Mesenchymal stem cell of adipose (primary cell): ENCODE measurements around a stretch of chr5.

- CAGE, long polyA plus RNA = no peak
Observed at GRCh38 chr5:172793792-172794688, 23.0 kb upstream of the DUSP1 start.

GRCh38 chr5:172832529-172833073 lies 1.4 kb upstream of the ERGIC1 start:
- CAGE, long polyA plus RNA = no peak

- CAGE, long polyA plus RNA = no peak
Observed at GRCh38 chr5:172871392-172872376, 37.6 kb downstream of the ERGIC1 start.

- CAGE, long polyA plus RNA = no peak
Observed at GRCh38 chr5:172910821-172911523, 48.3 kb upstream of the RPL26L1 start.

DNA sequence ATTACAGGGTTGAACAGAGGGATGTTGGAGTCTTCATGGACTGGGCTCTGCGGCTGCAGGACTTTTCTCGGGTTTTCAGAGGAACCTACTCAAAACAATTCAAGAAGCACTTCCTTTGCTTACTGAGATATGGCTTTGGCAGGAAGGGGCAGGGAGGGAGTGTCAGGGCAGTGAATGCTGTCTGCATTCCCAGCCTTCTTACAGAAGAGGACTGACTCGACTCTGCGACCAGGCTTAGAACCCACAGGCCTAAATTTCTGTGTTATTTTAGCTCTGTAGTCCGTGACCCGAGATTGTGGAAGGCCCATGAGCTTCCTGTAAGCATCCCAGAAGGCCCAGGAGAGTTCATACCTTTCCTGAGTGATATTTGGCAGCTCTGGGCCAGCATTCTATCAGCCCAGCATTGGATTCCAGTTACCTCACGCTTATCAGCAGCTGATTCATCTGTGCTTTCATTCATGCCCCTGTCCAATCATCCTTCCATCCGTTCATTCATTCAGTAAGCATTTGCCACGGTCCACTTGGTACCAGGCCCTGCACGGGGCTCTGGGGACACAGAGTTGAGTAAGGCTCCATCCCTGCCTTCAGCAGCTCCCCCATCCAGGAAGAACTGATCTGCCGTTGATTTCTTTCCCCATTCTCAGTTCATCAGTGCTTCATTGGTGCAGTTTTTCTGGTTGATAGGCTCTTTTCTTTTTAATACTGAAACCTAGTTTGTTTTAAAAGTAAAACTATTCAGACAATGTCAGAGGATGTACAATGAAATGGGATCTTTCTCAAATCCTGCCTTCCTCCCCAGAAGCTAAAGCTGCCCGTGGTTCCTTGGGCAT lies 28.1 kb upstream of the RPL26L1 start:
- CAGE, long polyA plus RNA = no peak

DNA sequence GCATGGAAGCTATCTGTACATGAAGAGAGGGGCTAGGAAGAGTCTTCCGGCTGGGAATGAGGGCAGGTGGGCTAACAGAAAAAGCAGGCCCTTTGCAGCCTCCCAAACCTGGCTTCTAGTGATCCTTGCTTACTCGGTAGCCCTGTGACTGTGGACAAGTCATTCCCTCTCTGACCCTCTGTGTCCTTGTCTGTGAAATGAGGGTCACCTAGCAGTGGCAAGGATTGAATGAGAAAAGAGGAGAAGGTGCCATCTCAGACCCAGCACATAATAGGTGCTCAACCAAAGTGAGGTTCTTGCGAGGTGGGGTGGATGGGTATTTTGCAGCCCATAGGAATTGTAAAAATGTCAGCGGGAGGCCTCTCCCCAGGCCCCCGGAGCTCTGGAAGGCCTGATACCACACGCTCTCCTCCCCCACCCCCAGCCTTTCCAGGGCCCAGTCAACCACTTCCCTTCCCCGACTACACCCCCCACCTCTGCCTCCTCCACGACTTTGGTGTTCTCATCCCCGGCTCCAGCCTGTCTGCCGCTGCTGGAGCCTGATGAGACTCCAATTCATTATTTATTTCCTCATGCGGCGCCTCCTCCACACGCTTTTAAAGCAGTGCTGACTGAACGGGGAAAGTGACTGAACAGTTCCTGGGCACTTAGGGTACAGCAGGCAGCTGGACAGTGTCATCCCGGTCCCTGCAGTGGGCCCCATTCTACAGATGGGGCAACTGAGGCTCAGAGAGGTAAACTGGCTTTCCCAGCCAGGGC lies 16.1 kb upstream of the RPL26L1 start:
- CAGE, long polyA plus RNA = no peak

GRCh38 chr5:172958270-172959040 lies 769 bp upstream of the RPL26L1 start:
- CAGE, long polyA plus RNA = no peak

GRCh38 chr5:173035452-173035793 lies 20.7 kb upstream of the CREBRF start:
- CAGE, long polyA plus RNA = no peak

- CAGE, long polyA plus RNA = no peak
Observed at GRCh38 chr5:173090563-173091301, 34.6 kb downstream of the CREBRF start.

DNA sequence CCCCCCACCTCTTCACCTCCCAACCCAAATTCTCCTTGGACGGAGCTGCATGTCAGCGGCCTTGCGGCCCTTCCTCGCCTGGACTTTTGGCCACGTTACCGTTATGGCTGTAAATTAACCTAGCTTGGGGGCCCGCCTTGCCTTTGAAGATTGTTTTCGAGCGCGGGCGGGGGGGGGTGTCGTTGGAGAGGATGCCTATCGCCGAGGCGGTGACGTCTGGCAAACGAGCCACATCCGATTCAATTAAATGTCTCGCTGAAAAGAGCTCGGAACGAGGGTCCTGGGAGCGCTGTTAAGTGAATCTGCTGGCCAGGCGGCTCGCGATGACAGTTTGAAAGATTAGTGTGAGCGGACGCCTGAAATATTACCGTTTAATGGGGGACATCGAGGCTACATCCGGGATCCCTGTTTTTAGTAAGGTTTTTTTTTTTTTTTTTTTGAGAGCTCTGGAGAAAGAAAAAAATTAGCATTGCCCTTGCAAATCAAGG lies 2.2 kb upstream of the NKX2-5 start:
- CAGE, long polyA plus RNA = no peak

- CAGE, long polyA plus RNA = no peak
Observed at GRCh38 chr5:173333936-173334565, 5.8 kb upstream of the STC2 start.

DNA sequence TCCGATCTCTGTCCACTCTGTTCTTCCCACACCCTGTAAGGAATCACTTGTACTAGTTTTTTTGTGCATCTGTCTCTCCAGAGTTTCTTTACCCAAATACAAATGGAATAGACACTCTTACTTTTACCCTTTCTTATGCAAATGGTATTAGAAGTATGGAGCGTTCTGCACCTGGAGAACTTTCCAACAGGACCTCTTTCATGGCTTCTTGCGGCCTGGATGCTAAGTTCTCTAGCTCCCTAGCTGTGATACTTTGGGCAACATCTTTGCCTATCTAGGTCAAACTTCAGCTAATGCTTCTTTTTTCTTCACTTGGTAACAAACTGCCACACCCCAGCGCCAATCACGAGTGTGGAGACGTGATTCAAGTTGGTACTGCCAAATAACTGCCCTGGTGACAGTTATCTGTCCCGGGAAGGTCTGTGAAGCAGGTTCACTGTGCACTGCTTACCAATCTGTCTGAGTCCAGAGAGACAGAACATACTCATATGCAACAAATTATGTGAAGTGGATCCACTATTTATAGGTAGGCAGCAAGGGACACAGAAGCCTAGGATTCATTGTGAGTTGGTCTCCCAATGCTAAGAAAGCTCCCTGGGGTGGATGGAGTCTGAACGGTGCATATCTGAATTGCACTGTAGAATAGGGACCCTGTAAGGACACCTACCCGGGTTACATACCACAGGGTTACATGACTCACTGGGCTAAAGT lies 95.2 kb upstream of the STC2 start:
- CAGE, long polyA plus RNA = no peak

DNA sequence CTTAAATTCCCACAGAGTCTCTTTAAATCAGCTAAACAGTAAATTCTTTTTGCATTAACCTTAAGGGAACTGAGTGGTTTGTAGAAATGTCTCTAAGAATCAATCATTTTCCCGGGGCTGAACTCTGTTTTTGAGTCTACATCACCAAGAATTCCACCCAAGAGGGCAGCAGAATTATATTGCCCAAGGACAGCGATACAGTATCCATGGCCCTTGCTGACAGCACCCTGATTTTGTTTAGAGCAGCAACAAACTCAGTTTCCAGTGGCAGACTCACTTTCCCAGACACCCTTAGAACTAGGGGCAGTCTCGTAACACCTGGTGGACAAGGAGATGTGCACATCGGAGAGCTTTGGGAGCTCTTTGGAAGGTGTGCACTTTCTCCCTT lies 82.8 kb downstream of the BOD1 start:
- CAGE, long polyA plus RNA = no peak

DNA sequence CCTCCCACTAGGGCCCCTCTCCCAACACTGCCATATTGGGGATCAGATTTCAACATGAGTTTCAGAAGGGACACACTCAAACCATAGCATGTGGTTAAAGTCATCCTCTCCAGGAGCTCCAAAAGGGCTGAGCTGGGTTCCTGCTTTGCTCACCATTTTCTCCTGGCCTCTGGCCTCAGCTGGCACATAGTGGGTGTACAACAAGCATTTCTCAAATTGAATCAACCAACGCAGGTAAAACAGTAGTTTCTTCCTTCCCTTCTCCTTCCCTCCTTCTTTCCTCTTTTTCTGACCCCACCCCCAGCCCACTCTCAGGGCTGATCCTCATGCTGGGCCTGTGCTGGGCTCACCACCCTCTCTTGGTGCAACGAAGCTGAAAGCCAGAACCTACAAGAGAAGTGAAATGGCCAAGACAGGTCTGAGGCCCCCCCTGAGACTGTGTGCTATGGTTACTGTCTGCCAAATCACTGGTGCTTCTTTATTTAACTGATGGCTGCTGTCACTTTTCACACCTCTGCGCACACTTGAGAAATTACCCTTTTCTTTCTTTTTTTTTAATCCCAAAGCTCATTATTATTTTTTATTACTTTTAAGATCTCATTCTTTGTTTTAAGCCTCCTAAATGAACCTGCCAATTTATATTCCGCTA lies 53.0 kb upstream of the BOD1 start:
- CAGE, long polyA plus RNA = no peak

DNA sequence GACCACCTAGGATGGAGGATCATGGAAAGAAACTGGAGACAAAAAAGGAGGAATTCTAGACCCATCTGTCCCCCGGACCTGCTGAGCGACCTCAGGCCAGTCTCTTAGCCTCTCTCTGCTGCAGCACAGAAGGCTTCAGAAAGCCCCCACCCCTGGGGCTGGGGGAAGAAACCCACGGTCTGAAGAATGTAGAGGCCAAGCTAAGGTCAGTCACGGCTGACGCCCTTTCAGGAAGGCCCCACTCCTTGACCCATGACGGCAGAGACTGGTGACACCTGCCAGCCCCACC lies 120.4 kb upstream of the BOD1 start:
- CAGE, long polyA plus RNA = no peak

DNA sequence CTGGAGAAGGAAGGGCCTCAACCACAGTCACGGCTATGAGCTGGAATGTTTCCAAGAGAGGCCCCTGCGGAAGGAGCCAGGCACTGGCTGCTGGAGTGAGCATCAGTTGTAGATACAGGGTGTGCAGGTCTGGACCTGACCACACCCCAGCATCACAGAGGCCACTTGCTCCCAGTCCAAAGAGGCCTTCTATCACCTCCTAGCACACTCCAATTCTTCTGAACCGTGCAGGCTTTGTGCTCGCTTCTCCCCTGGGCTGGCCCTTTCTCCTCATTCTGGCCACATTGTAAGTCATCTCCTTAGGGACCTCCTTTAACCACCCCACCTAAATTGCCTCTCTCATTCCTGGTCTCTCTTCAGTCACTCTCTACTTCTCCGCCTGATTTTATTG lies 120.8 kb upstream of the BOD1 start:
- CAGE, long polyA plus RNA = no peak

DNA sequence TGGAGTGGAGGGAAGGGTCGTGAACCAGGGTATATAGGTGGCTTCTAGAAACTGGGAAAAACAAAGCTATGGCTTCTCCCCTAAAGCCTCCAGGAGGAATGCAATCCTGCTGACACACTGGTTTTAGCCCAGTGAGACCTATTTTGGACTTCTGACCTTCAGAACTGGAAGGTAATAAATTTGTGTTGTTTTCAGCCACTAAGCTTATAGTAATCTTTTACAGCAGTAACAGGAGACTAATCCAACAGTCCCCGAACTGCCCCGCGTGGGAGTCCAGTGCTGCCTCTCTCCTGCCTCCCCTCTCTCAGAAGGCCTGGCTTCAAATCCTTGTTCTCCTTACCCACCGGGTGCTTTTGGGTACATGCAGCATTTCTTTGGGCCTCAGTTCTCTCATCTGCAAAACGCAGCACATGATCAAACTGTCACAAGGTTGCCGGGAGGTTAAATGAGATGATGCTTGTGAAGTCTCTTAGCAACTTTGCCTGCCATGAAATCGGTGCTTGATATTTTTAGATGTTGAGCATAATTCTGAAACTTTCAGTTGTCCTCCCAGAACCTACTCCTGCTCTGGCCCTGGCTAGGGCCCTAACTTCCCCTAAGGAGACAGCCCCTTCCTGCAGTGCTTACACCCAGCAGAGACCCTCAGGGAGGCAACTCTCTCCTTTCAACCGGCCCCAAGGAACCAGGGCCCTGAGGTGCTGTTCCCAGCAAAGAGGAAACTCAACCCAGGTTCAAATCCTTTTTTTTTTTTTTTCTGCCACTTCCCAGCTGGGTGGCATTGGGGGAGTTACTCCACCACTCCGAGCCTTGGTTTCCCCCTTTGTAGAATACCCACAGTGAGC lies 127.4 kb upstream of the BOD1 start:
- CAGE, long polyA plus RNA = no peak

GRCh38 chr5:173926215-173926886 lies 38.2 kb downstream of the CPEB4 start:
- CAGE, long polyA plus RNA = no peak

- CAGE, long polyA plus RNA = no peak
Observed at GRCh38 chr5:174426108-174426476, 298.3 kb upstream of the MSX2 start.

DNA sequence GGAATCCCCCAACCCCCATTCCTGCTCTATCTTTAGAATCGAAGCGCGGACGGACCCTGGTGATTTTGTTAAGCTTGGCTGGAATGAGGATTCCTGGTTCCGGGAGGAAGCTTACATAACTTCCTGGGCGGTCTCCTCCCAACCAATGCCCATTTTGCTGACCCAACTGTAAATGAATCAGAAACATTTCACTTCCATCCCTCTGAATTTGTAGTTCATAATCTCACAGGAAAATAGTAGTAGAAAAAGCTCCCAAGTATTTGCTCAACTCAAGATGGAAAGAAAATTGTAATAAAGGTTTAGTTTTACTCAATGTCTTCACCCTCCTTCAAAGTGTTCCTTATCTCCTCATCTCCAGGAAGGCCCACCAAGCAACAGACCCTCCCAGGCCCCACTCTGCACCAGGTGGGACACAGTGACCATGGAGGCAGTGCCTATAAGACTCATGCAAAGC lies 219.9 kb upstream of the MSX2 start:
- CAGE, long polyA plus RNA = no peak